ENCODE data around the genes CMKLR2 and DYTN.

DNA sequence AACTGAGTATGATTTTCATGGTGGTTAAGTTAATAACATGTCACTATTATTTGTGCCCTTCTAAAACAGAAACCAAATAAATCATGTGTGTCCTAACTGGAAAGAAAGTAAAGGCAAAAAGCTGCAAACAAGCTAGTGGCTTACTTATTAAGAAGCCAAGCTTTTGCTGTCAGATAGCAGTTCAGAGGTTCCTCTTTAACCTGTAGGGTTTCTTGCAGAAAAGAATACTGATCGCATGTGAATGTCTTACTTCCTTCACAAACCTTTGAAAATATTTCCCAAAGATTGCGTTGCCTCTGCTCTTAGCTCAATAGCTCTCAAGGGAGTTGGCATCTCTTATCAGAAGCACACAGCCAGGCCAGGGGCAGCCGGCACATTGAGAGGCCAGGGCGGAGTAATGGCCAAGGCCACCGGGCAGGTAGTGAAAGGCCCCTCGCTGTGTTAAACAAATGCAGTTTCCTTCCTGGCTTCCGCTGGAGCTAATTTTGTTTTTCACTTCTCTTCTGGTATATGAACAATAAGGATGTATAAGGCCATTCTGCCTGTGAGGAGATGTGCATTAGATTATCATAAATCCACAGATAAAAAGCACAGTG is 542.5 kb upstream of the NRP2 start:
- PRO-cap, result no peak
- RAMPAGE, long total RNA, result no peak

- PRO-cap, result no peak
- RAMPAGE, long total RNA, result no peak
Observed at GRCh38 chr2:205253186-205253781, 429.0 kb upstream of the NRP2 start.

DNA sequence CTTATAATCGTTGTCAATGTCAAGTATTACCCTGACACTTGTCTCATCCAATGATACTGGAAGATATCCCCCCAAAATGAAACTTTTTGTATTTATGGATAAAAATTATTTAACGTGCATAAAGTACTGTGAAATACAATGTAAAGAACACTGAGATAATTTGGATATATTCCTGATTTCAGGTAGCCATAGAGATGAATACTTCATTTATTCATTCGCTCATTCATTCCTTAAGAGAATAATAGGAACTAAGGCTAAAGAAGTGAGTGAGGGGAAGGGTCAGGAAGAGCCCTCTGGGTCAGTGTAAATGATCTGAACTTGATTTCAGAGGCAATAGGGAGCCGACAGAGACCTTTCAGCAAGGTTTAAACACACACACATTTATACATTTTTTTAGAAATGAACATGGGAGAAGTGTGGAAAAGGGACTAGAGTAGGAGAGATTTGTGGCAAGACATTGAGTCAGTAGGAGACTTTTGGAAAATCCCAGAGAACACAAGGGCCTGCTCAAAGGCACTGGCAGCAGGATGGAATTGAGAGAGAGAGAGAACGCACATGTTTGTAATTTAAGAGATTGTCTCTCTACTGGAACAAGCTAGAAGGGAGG is 307.1 kb upstream of the NRP2 start:
- PRO-cap, result no peak
- RAMPAGE, long total RNA, result no peak

- PRO-cap, result no peak
- RAMPAGE, long total RNA, result no peak
Observed at GRCh38 chr2:205681421-205682110, 735 bp upstream of the NRP2 start.

DNA sequence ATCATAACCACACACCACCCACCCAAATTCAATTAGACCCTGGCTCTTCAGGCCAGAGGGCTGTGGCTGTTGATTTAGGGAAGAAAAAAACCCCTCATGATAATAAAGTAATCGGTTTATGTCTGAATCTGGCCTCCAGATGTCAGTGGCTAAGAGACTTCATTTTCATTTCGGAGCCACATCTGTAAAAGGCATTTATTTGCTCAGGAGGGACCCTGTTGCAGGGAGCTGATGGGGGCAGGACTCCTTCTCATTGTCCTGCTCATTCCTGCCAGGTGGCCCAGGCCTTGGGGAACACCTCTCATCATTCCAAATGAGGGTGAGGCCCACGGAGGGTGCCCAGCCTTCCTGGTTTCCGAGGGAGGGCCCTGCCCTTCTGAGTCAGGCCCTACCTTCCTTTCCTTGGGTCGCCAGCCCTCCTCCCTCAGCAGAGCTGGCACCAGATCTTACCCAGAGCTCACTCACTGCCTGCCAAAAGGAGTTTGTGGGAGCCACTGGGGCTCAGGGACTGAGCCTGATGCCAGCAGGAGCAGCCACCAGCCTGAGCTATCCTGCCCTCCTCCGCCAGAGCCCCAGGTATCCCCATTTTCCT is 63.9 kb downstream of the NRP2 start:
- PRO-cap, result no peak
- RAMPAGE, long total RNA, result no peak

GRCh38 chr2:205929431-205929896 is 156.5 kb downstream of the INO80D start:
- PRO-cap, result no peak
- RAMPAGE, long total RNA, result no peak

DNA sequence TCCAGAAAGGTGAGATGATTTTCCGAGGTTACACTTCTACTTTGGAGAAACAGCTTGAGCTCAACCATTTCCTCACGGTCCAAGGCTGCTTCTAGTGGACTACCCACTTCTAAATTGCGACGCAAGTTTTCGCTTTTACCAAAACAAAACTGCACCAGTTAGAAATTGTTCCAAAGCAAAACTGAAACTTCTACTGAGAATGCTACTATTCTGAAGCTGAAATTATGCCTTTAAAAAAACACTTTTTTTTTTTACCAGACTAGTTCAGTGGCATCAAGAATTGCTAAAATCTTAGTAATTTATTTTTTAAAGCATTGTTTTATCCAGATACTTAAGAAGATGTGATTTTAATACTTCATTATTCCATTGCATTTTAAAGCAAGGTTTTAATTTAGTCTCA is 101.5 kb downstream of the INO80D start:
- PRO-cap, result no peak
- RAMPAGE, long total RNA, result no peak

DNA sequence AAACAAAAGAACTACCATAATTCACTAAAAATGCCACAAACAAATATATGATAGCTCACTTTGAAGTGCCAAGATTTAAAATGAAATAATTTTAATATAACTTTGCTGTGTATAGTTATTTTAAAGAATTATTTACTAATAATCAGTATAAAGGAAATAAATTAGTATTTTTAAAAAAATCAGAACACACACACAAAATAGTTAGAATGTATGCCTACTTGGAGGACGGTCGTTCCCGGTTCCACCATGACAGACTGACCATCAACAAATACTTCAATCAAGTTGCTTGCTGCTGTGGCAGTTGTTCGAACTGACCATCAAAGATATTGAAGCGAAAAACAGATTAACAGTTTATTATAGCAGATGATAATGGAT is 7.1 kb downstream of the NDUFS1 start:
- PRO-cap, result no peak
- RAMPAGE, long total RNA, result no peak

DNA sequence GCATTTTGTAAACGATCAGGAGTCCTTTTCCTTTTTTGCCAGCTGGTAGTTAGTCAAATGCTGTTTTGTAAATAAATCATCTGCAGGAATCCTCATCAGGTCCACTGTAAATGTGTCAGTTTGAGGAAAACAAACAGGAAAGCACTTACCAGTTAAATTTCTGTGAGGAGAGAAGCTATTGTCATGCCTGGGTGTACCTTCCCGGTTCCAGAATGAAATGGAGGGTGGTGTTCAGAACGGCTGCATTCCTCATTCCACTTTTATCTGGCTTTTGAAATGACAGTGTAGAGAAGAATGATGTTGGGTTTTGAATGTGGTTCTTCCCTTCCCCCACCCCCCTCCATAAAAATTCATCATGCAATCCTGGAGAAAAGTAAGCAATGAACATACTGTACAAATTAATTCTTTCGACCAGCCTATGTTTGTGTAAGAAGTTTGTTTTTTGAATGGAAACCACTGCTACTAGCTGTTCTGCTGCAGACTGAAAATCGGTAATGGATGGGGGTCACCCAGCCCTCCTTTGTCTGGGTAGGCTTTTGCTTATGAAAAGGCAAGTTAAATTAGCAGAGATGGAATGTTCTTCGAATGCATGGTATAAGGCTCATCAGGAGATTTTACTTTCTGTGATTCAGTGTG is at the start of gene CMKLR2:
Gene CMKLR2, minus strand, starts transcription at position 214 of the 636 bp plus-strand sequence.
- PRO-cap, result no peak
- RAMPAGE, long total RNA, result start-site peak on the minus strand centred at position 238 of the sequence, 59 bp wide, 17 and 9 reads in 2 replicates

GRCh38 chr2:206718139-206718558 is at the start of gene DYTN:
Gene DYTN, minus strand, starts transcription at chr2:206718396.
- PRO-cap, result no peak
- RAMPAGE, long total RNA, result no peak

- PRO-cap, result no peak
- RAMPAGE, long total RNA, result no peak
Observed at GRCh38 chr2:206823009-206823714, 57.8 kb downstream of the FASTKD2 start.

DNA sequence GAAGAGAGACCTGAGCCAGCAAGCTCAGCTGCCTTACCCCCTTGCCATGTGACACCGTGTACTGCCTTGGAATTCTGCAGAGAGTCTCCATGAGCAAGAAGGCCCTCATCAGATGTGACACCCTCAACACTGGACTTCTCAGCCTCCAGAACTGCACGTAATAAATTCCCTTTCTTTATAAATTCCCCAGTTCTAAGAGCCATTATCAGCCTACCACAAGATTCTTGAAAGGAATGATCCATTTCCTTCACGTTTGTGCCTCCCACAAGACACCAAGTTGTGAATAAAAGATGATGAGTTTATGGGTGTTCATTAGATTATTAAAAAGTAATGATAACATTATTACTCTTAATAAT is 67.5 kb upstream of the CPO start:
- PRO-cap, result no peak
- RAMPAGE, long total RNA, result no peak

- PRO-cap, result no peak
- RAMPAGE, long total RNA, result no peak
Observed at GRCh38 chr2:207074149-207075155, 91.3 kb downstream of the KLF7 start.

DNA sequence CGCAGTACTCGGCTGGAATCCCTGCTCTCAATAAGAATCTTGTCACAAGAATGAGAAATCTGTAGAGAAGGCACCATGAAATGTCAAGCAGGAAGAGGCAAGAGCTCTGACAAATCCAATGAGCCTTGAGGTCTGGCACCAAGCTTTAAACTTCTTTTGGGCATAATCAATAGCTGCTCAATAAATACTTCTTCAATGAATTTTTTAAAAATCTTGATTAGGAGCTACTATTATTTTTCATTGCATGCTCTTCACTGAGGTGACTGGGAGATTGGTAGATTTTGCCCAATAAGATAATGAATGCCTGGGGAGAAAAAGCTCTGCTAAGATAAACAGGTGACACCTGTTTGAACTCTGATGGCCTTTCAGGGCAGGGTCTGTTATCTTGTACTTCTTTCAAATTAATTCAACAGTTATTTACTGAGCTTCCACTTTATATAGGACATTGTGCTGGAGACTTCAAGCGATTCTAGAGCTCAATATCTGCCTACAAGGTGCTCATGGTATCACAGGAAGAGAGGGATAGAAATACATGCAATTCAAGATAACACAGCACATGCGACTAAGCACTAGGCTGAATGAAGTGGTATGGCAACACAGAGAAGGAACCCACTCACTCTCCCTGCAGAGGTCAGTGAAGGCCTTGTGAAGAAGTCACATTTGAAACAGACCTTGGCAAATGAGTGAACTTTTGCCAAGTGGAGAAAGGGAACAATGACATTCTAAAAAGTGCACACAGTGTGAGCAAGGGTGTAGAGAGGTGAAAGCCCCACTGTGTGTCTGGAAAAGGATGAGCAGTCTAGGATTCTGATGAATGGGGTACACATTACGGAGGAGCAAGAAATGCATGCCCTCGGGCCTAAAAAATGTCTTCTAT is 23.5 kb downstream of the KLF7 start:
- PRO-cap, result no peak
- RAMPAGE, long total RNA, result no peak

- PRO-cap, result no peak
- RAMPAGE, long total RNA, result no peak
Observed at GRCh38 chr2:207160045-207160615, 5.6 kb downstream of the KLF7 start.

GRCh38 chr2:207162773-207163860 is 2.6 kb downstream of the KLF7 start:
- PRO-cap, result no peak
- RAMPAGE, long total RNA, result no peak

DNA sequence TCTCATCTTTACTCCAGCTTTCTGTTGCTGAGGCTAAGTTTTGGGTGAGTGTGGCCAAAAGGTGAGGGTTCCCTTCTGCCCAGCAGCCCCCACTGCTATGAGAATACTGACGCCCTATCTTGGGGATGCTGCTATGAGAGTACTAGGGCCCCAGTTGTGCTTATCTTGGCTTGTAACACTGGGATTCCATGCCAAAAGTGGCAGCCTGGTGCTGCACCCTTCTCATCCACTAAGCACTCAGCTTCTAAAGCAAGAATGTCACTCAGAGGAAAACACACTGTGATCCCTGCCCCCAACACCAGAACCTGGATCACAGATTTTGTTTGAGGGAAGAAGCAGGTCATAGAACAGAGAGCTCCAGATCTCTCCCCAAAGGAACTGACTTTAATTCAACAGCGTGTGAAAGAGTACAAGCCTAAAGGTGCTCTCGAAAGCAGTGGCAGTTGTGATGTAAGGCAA is 130.8 kb upstream of the KLF7 start:
- PRO-cap, result no peak
- RAMPAGE, long total RNA, result no peak

DNA sequence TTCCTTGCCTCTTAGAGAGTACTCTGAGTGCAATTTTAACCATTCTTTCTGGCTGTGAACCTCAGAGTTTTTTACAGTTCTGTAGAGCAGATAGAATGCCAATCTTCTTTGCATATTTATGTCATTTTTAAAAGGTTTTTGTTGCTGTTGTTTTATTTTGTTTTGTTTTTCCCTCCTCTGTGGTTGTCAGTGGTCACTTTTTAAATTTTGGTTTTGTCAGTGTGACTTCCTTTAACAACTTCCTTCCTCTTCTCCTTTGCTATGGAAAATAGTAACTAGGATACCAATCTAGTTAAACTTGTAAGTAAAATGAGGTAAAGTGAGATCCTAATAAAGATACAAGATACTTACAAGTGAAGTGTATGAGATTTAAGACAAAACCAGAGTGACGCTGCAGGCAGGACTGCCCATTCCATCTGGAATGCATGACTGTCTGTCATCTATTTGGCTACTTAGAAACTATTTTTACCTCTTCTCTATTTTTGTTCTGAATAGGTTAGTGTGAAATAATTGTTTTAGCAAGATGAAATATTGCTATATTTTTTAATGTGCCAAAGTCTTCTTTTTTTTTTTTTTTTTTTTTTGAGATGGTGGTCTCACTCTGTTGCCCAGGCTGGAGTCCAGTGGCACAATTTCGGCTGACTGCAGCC is 30.6 kb upstream of the CREB1 start:
- PRO-cap, result no peak
- RAMPAGE, long total RNA, result no peak

GRCh38 chr2:207525346-207525783 is 4.4 kb upstream of the CREB1 start:
- PRO-cap, result no peak
- RAMPAGE, long total RNA, result no peak

DNA sequence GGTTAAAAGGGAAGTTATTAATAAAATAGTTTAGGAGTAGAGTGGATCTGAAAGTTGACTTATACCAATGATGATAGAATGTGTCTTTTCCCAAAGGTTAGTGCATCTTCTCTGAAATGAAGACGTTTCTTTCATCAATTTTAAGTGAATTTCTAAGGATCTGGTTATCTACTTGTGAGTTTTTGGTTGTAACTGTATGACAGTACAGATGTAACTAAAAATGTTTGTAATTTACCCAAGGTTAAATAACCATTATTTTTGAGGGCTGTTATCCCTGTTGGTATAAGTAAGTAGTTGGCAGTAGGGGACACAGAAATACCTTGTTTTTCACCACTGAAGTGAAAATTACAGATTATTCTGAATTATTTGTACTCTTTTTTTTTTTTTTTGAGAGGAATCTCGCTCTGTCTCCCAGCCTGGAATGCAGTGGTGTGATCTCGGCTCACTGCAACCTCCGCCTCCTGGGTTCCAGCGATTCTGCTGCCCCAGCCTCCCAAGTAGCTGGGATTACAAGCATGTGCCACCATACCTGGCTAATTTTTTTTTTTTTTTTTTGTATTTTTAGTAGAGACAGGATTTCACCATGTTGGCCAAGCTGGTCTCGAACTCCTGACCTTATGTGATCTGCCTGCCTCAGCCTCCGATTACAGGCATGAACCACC is 9.0 kb downstream of the CREB1 start:
- PRO-cap, result no peak
- RAMPAGE, long total RNA, result no peak